ENCODE results near the gene ARRDC1.

DNA sequence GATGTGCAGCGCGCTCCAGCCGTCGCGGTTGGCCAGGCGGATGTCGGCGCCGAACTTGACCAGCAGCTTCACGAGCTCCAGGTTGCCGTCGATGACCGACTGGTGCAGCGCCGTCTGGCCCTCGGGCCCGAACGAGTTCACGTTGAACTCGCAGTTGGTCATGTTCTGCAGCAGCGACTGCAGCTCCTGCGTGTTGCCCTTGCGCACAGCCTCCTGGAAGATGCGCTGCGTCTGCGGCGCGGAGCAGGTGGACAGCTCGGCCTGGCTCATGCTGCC is 474 bp downstream of the NRARP start:
- PRO-cap, 4 experiments = no peak in any of the 4 experiments
- RAMPAGE, long total RNA, 4 experiments = no peak in any of the 4 experiments

DNA sequence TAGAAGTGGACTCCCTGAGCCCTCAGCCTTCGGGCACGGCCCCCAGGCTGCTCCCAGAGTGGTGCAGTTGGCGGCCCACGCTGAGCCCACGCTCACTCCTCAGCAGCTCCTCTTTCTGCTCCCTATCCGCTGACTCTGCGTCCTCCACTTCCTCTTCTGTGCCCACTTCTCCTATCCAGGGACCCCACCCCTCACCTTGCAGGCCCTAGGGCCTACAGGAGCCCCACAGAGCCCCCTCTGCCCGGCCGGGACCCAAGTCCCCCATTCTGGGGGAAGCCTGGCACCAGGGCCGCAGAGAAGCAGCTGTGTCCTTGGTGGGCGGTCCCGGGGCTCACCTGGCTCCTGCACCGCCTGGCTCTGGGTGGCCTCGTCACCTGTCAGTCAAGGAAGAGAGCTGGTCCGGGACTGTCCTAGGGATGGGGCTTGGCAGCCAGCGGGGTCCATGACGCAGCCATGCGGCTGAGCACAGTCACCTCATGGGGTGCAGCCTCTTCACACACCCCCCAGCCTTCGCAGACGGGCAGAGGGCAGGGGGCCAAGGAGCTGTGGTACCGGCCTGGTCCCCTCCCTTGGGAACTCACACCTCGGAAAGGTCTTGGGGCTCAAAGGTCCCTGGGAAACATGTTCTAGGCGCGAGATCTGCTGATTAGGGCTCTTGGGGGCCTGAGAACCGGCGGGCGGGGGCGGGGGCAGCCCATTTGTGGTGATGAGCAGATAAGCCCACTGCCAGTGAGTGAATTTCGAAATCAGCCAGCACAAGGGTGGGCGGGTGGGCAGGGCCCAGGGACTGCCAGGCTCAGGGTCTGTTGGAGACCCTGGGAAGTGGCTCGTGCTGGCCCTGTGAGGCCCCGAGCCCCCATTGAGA is 5.4 kb upstream of the NRARP start:
- PRO-cap, 4 experiments = no peak in any of the 4 experiments
- RAMPAGE, long total RNA, 4 experiments = no peak in any of the 4 experiments

GRCh38 chr9:137368231-137368836 is 54.6 kb downstream of the EXD3 start:
- PRO-cap, 4 experiments = no peak in any of the 4 experiments
- RAMPAGE, long total RNA, 4 experiments = no peak in any of the 4 experiments

GRCh38 chr9:137390470-137391175 is 32.3 kb downstream of the EXD3 start:
- PRO-cap, 4 experiments = peak in 1 of 4 experiments; most common plus-strand start chr9:137390831 (in 1); most common minus-strand start chr9:137390631 (in 1)
- RAMPAGE, long total RNA, 4 experiments = no peak in any of the 4 experiments

DNA sequence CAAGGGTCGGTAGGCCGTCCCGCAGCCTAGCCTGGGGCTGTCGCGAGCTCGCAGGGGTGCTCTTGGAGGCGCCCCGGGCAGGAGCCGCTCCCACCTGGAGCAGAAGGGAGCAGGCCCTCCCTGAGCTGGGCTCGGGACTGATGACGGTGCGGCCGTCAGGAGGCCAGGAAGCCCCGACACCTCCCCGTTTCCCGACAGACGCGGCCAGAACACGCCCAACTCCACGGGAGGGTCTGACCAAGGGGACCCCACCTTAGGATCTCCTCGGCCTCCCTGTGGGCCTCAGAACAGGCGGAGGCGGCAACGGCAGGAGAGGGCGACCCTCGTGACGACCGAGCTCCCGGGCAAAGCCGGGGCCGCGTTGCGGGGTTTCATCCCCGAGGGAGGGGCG is 6.2 kb downstream of the EXD3 start:
- PRO-cap, 4 experiments = peak in 1 of 4 experiments; most common plus-strand start position 197 of the sequence (in 1); most common minus-strand start position 139 of the sequence (in 1)
- RAMPAGE, long total RNA, 4 experiments = no peak in any of the 4 experiments

DNA sequence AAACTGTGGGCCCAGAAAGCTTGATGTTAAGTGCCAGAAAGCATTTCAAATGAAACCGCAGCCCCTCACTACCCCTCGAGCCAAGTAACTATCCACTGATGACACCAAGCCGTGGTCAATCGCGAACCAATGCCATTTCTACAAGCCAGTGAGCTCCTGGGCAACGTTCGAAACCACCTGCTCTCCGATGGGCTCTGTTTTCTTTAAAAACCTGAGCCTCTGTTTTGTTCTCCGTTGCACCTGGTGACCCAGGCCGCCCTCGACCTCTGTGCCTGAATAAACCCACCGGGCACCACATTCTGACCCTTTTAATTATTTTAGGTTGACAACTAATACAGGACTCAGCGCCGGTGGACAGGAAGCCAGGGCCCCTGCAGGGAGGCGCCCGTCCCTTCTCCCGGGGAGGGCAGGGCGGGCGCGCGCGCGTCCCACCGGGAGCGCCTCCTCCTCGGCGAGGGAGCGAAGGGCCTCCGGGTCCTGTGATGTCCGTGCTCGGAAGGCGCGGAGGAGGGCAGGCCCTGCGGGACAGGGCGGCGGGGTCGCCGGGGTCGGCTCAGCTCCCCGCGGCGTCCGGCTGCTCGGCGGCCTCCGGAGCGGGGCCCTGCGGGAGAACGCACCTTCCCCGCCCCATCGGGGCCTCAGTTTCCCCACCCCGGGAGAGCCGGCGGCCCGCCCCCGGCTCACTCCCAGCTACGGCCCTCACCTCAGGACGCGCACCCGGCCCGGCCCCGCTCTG is 467 bp downstream of the EXD3 start:
- PRO-cap, 4 experiments = no peak in any of the 4 experiments
- RAMPAGE, long total RNA, 4 experiments = no peak in any of the 4 experiments

DNA sequence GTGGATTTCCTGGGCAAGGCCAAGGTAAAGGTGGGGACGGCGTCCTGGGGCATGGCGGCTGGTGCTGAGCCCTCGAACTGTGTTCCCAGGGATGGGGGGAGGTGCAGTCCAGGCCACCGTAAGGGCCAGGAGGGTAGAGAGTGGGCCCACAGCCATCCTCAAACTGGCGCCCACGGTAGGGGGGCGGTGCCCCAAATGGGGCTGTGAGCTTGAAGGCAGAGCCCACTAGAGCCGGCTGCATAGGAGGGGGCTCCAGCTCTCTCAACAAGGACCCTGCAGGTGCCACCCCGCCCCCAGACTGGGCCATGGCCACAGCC is 6.1 kb downstream of the NOXA1 start:
- PRO-cap, 4 experiments = no peak in any of the 4 experiments
- RAMPAGE, long total RNA, 4 experiments = no peak in any of the 4 experiments

GRCh38 chr9:137448711-137449597 is 7.8 kb upstream of the ENTPD8 start:
- PRO-cap, 4 experiments = no peak in any of the 4 experiments
- RAMPAGE, long total RNA, 4 experiments = start-site peak on the minus strand in 1 of 4 experiments, at chr9:137448993-137449010 at its widest, 7 reads per replicate

- PRO-cap, 4 experiments = peak in 4 of 4 experiments; most common plus-strand start chr9:137605710 (in 2); most common minus-strand start chr9:137605960 (in 4)
- RAMPAGE, long total RNA, 4 experiments = start-site peak on the plus strand in 1 of 4 experiments, at chr9:137605676-137605696 at its widest, 212 reads per replicate
These were observed at the start of gene ARRDC1 for GRCh38 chr9:137605600-137606274. Gene ARRDC1 (plus strand): TSS chr9:137605686.

DNA sequence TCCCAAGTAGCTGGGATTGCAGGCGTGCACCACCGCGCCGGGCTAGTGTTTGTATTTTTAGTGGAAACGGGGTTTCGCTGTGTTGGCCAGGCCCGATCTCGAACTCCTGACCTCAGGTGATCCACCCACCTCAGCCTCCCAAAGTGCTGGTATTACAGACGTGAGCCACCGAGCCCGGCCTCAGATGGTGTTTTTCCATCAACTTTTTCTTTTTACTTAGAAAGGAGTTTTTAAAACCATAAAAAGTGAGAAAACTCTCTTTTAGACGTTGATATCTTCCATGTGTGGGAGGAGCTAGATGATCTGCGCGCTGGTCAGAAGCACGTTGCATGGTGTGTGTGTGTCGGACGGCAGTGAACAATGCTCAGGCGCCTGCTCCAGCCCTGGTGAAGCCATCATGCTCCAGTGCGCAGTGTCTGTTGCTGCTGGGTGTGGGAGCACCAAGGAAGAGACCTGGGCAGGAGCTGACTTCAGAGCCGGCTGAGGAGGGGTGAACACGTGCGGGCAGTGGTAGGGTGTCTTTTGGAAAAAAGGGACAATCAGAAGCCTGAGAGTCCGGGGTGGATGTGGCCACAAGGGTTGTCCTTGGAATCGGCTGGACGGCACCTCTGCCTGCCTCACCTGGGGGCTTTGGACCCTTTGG is 73.7 kb downstream of the EHMT1 start:
- PRO-cap, 4 experiments = no peak in any of the 4 experiments
- RAMPAGE, long total RNA, 4 experiments = no peak in any of the 4 experiments

- PRO-cap, 4 experiments = no peak in any of the 4 experiments
- RAMPAGE, long total RNA, 4 experiments = no peak in any of the 4 experiments
These were observed 85.3 kb downstream of the EHMT1 start for GRCh38 chr9:137704137-137704541.

Data from spleen (tissue), 7 donors.